Neural crest cell (in vitro differentiated cells): ENCODE results near the gene TCTN2.

- PRO-cap: no peak
Observed at GRCh38 chr12:122984030-122984179, 3.4 kb downstream of the ARL6IP4 start.

- PRO-cap: no peak
Observed at GRCh38 chr12:123067602-123068170, 83.2 kb downstream of the PITPNM2 start.

DNA sequence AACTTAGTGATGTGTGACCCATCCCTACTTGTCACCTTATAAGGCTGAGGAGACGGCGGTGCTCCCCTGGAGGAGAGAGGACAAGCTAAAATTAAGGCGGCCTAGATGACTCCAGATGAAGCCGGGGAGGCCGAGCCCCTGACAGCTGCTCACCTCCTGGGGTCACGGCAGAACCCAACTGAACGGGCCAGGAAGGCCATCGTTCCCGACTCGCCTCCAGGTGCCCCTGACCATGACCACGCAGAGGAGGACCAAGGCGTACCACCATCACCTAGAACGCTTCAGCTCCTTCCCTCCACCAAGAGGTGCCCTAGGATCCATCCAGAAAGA is 911 bp upstream of the PITPNM2 start:
- PRO-cap: no peak

DNA sequence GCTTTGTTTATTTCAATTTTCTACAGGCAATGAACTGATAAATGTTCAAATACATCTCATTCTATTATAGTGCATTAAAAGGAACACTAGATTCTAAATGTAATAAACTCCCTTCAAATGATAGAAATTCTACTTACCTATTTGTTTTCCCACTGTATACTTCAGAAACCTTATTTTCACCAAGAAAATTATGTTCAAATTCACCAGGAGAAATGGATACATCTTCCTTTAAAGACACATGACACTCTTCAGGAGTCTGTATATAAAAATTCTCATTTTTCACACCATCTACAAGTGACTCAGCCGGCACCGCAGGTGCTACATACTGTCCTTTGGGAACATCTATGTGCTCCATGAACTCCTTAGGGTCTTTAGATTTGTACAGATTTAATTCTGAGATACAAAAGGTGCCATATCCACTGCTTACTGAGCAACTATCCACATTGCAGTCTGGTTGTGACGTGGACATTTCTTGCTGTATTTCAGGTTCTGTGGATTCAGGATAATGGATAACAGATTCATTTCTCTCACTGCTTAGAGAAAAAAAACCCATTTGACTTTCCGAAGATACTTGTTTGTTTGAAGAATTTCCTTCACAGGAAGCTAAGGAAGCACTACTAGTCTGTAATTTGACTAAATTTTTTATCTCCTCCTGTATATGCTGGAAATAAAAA is 11.6 kb downstream of the MPHOSPH9 start:
- PRO-cap: no peak

DNA sequence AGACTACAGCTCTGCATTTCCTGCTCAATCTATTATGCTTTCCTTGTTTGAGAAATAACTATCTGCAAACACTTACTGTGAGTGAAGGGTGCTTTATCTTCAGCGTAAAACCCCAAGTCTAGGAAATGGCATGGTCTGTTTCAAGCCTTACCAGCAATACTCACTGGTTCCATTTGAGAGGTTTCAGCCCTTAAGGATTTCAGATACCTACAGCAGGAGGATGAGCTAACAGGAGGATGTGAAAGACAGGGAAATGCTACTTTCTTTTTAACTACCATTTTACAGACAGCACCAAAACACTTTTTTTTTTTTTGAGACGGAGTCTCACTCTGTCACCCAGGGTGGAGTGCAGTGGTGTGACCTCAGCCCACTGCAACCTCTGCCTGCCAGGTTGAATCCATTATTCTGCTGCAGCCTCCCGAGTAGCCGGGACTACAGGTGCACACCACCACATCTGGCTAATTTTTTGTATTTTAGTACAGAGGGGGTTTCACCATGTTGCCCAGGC is 4.4 kb downstream of the MTRFR start:
- PRO-cap: no peak

DNA sequence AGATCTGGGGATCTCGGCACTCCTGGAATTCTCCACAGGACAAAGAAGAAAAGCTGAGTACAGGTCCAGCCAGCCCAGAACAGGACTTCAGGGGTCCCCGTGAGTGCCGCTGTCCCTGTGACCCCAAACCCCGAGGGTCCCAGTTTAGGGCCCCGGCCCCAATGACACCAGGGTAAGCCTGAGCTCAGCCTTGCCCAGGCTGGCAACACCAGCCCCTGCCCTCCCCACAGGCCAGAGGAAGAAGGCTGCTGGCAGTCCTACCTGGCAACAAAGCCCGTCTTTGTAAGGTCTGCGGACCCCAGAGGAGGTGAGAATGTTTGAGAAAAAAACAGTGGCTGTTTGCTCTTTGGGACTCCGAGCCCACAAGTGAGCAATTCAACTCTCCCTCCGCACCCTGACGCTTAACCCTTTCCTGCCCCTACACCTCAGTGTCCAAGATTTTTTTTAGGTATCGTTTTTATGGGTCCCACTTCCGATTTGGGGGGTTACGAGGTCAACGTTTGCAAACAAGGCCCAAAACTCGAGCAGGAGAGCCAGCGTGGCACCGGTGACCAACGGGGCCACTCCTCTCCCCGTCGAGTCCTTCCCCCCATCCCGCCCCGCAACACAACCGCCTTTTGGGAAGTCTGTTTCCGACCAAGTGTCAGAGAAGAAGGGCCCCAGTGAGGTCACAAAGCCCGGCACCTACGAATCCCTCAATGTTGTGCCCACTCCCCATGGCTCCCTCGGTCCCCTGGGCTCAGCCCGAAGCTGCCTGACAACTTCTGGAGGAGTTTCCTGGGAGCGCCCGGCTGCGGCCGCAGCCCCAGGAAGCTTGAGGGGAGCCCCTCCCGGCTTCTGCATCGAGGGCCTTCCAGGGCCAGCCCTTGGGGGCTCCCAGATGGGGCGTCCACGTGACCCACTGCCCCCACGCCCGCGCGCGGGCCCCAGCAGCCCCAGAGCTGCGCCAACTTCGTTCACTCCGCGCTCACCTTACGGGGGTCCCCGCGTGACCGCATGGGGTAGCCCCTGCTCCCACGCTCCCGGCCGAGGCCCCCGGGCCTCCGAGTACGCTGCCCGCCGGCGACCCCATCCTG is 1.4 kb downstream of the CDK2AP1 start:
- PRO-cap: bidirectional peak, plus-strand start at position 334 of the sequence, minus-strand start at position 166 of the sequence; bidirectional peak, plus-strand start at position 938 of the sequence, minus-strand start at position 816 of the sequence

DNA sequence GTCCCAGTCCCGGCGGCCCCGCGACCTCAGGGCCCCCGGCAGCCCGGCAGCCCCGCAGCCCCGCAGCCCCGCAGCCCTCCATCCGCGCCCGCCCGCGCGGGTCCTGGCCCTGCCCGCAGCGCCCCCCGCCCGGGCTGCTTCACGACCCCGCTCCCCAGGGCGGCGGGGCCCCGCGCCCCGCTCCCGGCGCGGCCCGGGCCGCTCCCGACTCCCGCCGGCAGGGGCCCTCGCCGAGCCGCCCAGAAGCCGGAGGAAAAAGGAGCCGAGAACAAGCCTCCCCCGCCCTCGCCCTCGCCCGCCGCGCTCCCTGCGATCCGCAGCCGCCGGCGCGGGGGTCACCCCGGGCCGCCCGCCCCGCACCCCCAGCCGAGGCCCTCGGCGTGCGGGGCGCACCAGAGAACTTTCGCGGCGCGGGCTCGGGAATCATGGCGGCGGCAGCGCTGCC is 642 bp downstream of the CDK2AP1 start:
- PRO-cap: bidirectional peak, plus-strand start at position 395 of the sequence, minus-strand start at position 111 of the sequence

DNA sequence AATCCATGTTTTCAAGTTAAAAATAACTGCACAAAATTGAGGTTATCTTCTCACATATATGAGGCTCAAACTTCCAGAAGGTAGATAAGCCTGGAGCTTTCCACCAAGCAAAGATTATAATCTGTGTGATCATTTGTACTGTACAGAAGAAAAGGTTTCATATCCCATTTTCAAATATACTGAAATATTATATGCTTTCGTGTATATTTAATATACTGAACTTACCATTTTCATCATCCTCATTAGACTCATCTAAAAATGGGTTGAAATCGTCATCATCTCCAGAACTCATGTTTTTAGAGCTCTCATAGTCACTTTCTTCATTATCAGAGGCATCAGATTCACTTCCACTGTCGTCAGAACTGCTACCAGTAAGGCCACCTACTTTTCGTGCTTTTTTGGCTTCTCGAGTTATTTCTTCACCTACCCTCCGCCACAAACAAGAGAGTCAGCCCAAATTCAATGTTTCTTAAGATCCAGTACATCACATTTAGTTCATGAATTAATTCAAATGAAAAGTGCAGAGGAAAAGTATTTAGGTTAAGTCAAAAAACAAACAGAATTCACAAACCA is 43.3 kb downstream of the SBNO1 start:
- PRO-cap: no peak

DNA sequence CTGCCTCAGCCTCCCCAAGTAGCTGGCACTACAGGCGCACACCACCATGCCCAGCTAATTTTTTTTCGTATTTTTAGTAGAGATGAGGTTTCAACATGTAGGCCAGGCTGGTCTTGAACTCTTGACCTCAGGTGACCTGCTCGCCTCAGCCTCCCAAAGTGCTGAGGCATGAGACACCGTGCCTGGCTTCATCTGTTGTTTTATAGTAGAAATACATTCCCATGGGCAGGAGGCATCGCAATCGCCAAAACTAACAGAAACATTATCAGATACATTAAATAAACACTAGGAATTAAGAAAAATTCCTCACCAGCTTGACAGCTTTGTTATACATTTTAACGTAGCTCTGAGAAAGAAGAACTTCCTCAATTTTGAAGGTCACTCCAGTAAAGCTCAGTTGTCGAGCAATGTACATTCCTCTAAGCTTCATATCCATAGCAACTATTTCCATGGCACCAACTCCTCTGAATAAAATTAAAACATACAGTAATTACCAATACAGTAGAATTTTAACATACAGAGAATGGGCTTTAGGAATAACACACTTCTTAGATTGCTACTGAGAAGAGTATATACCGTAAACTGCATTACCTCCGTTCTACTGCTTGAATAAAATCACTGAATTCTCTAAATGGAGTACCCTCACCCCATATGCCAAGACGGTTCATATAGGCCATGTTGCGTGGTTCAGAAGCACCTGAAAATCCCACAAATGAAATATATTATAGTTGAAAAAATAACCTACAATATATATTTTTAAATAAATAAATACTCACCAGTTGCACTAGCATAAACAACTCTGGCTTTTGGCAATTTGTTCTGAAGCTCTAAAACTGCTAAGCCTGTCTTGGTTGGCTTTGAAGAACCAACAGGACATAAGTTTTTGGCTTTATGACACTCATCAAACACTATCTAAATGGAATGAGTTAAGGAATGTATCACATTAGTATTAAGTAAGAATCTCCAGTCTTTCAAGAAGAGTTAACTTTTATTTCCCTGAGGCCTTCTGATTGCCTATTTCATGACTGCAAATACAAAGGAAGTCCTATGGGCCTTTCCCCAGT is 37.2 kb downstream of the SBNO1 start:
- PRO-cap: no peak

- PRO-cap: no peak
Observed at GRCh38 chr12:123363507-123364608, 789 bp downstream of the SBNO1 start.

GRCh38 chr12:123398182-123398997 is 14.5 kb downstream of the KMT5A start:
- PRO-cap: no peak

- PRO-cap: no peak
Observed at GRCh38 chr12:123431150-123431504, 5.4 kb downstream of the RILPL2 start.

DNA sequence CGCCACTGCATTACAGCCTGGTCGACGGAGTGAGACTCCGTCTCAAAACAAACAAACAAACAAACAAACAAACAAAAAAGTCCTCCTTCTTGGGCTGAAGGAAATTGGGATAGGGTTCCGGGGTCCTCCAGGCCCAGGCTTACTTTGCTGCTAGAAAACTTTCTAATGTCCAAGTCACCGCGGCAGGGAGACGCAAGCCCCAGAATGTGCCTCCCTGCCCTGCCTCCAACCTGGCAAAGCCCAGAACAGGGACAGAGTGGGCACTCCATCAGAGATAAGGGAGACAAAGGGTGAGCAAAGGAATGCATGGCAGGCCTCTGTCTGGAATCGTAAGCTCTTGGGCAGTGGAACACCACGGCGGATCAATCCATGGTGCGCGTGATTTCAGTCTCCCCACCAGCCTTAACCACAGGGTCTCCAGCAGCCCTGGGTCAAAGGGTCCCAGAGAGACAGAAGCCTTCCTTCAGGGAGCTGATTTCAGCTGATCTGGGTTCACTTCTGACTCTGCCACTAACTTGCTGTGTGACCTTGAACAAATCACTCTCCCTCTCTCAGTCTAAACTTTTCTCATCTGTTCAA is 12.9 kb downstream of the RILPL1 start:
- PRO-cap: no peak

- PRO-cap: bidirectional peak, plus-strand start at chr12:123671135, minus-strand start at chr12:123670978
Observed at GRCh38 chr12:123670753-123671936, at the start of gene TCTN2. Gene TCTN2, plus strand, starts transcription at chr12:123671113.

GRCh38 chr12:123823251-123823578 is 61.1 kb downstream of the DNAH10 start:
- PRO-cap: no peak

DNA sequence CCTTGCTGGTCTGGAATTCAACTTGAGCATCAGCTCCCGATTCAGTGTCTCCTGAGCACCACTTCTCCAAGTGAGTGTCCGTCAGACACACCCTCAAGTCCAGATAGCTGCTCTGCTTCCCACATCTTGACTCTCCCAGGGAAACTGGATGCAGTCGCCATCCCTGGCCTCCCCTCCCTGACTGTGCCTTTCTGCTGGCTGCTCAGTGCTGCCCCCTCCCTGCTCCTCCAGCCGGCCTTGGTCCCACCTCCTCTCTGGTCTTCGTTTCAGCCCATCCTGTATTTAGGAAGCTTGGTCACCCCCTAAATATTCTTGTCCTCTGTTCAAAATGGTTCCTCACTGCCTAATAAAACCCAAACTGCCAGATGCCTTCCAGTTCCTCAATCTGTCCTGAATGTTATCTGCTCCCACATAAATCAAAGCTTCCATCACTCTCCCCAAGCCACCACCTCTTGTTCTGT is 33.9 kb downstream of the CCDC92 start:
- PRO-cap: no peak

- PRO-cap: no peak
Observed at GRCh38 chr12:123966100-123966899, 6.3 kb downstream of the CCDC92 start.

- PRO-cap: bidirectional peak, plus-strand start at chr12:124036544, minus-strand start at chr12:124036456
Observed at GRCh38 chr12:124036314-124036686, 63.3 kb downstream of the ZNF664 start.

DNA sequence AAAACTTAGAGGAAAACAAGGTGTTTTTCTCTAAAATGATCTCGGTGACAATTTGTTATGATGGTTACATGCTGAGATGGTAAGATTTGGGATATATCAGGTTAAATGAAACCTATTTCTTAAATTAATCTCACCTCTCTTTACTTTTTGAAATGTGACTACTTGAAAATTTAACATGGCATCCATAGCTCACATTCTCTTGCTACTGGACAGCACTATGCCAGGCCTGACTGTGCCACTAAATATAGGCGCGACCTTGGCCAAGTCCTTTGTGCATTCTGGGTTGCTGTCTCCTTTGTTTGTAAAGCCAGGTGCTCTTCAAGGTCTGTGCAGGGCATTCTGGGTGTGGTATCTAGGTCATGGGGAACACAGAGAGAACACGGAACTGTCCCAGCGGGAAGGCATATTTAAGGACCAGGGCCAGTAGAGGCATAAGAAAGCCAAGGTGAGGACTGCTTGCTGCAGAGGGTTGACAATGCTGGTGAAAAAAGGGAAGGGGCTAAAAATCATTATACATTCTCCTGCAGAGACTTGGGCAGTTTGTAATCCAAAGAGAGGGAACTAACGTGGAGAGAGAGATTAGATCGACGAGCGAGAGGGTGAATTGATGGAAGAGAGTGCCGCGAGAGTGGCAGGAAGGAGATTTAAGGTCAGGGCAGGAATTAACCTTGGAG is 121.2 kb downstream of the ZNF664 start:
- PRO-cap: no peak

- PRO-cap: no peak
Observed at GRCh38 chr12:124143833-124144261, 151.0 kb upstream of the RFLNA start.